Parietal lobe (tissue), 2 donors: ENCODE results near the genes SRY, ZFY, TSPY2, TSPY4, RBMY1F, CDY1B and CDY1.

DNA sequence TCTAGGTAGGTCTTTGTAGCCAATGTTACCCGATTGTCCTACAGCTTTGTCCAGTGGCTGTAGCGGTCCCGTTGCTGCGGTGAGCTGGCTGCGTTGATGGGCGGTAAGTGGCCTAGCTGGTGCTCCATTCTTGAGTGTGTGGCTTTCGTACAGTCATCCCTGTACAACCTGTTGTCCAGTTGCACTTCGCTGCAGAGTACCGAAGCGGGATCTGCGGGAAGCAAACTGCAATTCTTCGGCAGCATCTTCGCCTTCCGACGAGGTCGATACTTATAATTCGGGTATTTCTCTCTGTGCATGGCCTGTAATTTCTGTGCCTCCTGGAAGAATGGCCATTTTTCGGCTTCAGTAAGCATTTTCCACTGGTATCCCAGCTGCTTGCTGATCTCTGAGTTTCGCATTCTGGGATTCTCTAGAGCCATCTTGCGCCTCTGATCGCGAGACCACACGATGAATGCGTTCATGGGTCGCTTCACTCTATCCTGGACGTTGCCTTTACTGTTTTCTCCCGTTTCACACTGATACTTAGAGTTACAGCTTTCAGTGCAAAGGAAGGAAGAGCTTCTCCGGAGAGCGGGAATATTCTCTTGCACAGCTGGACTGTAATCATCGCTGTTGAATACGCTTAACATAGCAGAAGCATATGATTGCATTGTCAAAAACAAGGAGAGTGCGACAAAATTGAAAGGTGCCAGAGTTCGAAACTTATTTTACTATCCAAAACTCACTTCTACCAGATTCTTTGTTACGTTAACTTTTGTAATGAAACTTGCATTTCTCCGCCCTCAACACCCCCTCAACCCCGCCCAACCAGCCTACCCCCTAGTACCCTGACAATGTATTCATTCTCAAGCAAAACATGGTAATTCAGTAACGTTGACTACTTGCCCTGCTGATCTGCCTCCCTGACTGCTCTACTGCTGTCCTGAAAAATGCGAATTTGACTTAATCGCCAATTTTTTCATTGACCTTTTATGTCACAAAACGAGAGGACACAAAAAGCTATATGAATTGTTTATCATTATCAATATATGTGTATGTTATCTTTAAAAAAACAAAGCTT, at the start of gene SRY:
Gene SRY (minus strand): TSS at position 732 of the 1,063 bp plus-strand sequence.
- RAMPAGE, long total RNA, result no peak

DNA sequence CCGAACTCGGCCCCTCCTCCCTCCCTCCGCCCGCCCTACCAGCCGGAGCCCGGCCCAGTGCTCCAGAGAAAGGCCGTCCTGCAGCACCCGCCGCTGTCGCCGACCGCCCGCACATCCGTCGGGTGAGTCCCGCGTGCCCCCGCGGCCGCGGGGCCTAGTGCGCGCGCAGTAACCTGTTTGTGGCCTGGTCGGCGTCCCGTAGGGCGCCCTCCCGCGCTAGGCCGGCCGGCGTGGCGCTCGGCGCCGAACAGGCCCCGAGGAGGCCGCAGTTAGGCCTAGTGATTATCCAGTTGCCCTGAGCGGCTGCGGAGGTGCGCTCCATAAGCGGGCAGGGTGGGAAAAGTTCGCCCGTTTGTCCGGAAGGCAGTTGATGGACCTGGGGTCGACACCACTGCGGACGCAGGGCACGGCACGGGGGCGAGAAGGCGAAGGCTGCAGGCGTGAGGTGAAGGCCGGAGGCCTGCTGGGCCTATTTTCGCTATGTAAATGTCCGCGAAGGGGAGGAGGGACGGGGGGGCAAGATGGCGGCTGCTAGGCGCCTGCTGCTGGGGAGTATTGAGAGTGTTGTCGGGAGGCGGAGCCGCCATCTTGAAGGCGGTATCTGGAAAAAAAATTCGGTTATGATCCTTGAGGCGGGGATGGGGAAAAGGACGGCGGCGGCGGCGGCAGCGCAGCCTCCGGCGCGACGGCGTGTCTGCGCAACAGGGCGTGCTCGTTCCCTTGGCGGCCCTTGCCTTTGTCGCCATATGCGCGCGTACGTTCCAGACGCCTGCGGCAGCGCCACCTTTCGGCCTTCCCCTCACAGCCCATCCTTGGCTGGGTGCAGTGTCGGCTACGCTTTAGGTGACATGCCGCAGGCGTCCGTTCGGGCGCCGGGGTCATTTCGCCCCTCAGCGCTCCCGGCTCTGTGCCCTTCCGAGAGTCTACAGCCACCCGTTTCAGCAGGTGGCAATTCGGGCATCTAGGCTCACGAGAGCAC, at the start of gene ZFY:
Gene ZFY (plus strand): TSS at position 57 of the 979 bp plus-strand sequence.
- RAMPAGE, long total RNA, result no peak

- RAMPAGE, long total RNA, result no peak
Measured at GRCh38 chrY:6246153-6246438, at the start of gene TSPY2. TSS of gene TSPY2 (plus strand) at chrY:6246223.

DNA sequence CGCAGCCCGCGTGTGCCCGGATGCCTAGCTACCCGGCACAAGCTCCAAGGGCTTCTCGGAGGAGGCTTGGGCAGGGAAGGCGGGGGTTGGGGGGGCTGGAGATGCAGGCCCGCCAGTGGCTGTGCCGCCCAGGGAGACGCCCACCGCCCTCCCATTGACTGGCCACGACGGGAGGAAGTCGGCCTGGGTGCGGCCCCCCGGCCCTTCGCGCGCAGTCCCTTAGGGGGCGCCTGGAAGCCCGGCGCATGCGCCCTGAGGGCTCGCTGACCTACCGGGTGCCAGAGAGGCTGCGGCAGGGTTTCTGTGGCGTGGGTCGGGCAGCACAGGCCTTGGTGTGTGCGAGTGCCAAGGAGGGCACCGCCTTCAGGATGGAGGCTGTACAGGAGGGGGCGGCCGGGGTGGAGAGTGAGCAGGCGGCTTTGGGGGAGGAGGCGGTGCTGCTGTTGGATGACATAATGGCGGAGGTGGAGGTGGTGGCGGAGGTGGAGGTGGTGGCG, at the start of gene TSPY4:
Gene TSPY4 (plus strand): TSS at position 200 of the 497 bp plus-strand sequence.
- RAMPAGE, long total RNA, result no peak

DNA sequence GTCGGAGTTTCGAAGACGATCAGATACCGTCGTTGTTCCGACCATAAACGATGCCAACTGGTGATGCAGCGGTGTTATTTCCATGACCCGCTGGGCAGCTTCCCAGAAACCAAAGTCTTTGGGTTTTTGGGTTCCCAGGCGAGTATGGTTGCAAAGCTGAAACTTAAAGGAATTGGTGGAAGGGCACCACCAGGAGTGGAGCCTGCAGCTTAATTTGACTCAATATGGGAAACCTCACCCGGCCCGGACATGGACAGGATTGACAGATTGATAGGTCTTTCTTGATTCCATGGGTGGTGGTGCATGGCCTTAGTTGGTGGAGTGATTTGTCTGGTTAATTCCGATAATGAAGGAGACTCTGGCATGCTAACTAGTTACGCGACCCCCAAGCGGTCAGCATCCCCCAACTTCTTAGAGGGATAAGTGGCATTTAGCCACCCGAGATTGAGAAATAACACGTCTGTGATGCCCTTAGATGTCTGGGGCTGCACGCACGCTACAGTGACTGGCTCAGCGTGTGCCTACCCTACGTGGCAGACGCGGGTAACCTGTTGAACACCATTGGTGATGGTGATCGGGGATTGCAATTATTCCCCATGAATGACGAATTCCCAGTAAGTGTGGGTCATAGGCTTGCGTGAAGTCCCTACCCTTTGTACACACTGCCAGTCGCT, 670.7 kb downstream of the TSPY10 start:
- RAMPAGE, long total RNA, result no peak

GRCh38 chrY:13704401-13704784, 694 bp downstream of the TMSB4Y start:
- RAMPAGE, long total RNA, result no peak

DNA sequence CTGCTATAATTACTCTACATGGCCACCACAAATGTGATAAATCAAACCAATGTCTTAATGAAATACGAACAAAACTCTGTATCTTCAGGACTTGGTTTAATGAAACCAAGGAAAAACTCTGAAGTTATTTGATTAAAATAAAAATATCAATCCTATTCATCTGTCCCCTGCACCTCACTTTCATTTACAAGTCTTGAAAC, 1140.8 kb downstream of the CDY2B start:
- RAMPAGE, long total RNA, result no peak

- RAMPAGE, long total RNA, result no peak
Measured at GRCh38 chrY:18992419-18993092, 219.0 kb upstream of the HSFY2 start.

DNA sequence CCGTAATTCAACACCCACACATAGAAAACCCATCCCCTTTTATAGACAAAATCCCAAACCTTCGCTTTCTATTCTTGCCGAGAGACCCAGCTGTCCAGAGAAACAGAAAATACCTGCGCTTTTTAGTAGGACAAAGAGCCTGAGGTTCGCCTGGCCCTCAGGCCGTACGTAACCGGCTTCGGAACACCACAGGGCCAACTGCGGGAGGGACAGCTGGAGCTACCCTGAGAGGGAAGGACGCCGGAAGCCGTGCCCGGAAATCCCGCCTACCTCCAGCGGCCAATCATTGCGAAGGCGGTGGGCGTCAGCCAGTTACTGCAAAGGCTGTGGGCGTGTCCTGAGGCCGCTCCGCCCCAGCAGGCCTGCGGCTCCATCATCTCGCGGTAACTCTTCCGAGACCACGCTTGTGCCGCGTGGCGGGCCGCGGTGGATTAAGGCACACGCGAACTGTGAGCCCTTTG, at the start of gene RBMY1F:
Gene RBMY1F (minus strand): TSS at position 202 of the 461 bp plus-strand sequence.
- RAMPAGE, long total RNA, result no peak

DNA sequence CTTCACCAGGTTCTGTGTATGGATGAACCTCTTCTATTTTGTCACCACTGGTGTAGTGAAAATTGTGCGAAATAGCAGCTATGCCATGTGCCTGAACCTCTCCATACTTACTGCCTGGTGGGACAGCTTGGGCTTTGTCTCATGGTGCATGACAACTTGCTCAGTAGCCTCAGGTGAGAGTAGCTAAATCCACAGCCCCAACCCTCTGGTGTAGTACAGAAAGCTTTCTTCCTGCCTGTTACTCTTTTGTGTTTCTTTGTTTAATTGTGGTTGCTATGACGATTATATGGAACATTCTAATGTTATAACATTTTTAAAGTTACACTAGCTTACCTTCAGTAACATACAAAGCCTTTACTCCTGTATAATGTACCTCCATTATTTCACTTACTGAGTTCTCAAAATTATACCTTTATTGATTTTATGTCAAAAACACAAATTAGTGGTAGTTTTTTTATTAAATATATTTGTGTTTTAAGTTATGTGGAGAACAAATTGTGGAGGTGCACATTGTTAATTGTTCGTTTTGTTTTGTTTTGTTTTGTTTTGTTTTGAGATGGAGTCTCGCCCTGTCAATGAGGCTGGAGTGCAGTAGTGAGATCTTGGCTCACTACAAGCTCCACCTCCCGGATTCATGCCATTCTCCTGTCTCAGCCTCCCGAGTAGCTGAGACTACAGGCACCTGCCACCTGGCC, at the start of gene CDY1B:
Gene CDY1B (minus strand): TSS at position 245 of the 695 bp plus-strand sequence.
- RAMPAGE, long total RNA, result no peak

GRCh38 chrY:25621765-25622405, at the start of gene CDY1:
TSS of gene CDY1 (plus strand) at chrY:25622117.
- RAMPAGE, long total RNA, result no peak